ENCODE results near the genes UBXN11, ZNF683 and RPS6KA1.

- PRO-cap: no peak
Measured at GRCh38 chr1:25927176-25927614, 21.0 kb upstream of the STMN1 start.

DNA sequence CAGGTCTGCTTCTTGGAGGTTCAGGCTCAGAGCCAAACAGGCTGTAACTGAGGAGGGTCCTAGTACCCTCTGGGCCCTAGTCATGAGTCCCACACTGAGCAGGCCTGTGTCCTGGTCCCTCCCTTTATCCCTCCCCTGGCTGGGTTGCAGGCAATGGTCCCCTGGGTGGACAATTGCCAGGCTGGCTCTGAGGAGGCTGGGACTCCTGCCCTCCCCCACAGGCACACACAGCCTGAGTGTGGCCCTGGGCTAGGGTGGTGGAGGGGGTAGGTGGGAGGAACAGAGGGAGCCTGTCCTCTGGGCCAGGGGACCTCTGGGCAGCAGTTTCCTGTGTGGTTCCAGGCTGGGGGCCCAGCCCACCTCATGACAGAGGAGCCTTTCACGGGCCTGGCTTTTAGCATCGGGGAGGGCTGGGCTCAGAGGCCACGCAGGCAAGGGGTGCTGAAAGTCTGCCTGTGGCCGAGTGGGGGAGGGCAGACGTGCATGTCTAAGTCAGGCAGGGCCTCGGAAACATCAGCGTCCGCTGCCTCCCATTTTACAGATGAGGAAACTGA, 6.9 kb downstream of the EXTL1 start:
- PRO-cap: no peak

DNA sequence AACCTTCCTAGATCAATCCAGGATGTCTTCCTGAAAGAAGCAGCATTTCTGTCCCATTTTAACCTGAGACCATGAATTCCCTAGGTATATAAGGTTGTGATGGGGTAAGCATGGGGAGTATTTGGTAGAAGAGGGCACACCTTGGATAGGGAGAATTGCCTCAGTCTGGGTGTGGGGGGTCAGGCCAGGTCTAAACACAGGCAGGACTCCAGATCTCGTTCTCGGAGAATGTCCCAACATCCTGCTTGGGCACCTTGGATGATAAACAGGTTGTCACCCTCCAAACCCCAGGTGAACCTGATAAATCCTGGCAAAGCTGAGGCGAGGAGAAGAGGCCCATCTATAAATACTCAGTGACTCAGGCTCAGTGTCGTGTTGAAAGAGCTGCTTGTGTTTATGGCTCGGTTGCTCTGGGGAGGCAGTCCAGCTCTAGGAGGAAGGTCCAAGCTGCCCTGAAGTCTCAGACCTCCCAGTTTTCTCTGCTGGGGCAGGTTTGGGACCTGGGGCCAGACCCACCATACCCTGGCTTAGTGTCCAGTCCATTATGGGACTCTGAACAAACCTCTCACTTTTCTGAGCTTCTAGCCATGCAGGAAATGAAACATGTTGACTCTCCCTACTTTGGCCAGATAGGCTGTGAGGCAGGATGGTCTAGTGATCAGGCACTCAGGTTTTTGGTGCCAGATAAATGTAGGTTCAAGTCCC, 15.8 kb upstream of the TRIM63 start:
- PRO-cap: no peak

GRCh38 chr1:26093915-26095168, 17.3 kb upstream of the PDIK1L start:
- PRO-cap: no peak

DNA sequence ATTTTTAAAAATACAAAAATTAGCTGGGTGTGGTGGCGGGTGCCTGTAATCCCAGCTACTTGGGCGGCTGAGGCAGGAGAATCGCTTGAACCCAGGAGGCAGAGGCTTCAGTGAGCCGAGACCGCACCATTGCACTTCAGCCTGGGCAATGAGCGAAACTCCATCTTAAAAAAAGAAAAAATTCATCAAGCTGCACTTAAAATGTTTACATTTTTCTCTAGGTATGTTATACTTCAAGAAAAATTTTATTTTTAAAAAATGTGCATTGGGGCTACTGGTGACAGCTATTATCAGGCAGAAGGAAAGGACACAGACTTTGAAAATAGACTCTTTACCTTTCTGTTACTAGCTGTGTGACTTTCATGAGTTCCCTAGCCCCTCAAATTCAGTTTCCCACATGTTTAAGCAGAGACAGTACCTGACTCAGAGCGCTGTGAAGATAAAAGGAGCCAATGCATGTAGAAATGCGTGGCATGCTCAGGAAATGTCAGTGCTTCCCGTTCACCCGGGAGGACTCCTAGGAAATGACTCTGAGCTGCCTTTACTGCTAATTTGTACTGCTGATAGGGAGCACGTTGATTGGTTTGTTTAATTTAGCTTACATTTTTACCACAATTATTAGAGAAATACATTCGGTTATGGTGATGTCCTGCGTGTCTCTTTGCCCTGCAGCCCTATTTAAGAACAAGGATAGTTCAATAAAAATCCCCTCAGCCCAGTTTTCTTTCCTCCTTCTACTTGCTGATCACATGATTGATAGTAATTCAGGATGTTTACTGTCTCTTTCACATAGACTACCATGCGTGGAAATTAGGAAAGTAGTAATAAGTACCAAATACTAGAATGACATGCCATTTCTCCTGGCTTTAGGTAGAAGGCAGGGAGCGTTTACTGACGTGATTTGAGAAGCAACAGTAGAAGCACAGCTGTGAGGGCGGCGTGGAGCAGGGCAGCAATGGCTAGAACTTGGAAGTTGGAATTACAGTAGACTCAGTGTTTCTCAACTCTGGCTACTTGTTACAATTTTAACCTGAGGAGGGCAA, 15.7 kb downstream of the PDIK1L start:
- PRO-cap: no peak

- PRO-cap: no peak
Measured at GRCh38 chr1:26156446-26156920, 2.4 kb upstream of the FAM110D start.

GRCh38 chr1:26302724-26303458, 3.5 kb downstream of the UBXN11 start:
- PRO-cap: no peak

DNA sequence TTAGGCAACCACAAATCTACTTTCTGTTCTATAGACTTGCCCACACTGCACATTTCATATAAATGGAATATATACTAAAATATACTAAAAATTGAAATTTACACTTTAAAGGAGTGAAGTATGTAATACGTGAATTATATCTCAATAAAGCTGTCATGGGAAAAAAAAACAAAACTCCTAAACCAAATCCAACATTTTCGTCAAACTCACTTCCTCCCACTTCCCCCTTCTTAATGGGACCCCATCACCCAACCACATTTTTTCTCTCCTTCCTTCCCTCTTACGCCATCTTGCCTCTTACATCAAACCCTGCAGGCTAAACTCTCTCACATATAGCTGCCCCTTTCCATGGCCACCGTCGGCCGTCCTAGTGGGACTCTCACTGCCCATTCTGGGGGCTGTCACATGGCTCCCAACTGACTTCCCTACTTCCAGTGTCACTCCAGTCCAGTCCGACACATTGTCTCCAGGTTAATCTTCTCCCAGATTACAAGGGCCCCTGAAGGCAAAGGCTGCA, 857 bp downstream of the UBXN11 start:
- PRO-cap: no peak

- PRO-cap: bidirectional peak, plus-strand start at chr1:26306860, minus-strand start at chr1:26306636
Measured at GRCh38 chr1:26306503-26307405, at the start of gene UBXN11. Gene UBXN11 (minus strand): TSS chr1:26306636.

DNA sequence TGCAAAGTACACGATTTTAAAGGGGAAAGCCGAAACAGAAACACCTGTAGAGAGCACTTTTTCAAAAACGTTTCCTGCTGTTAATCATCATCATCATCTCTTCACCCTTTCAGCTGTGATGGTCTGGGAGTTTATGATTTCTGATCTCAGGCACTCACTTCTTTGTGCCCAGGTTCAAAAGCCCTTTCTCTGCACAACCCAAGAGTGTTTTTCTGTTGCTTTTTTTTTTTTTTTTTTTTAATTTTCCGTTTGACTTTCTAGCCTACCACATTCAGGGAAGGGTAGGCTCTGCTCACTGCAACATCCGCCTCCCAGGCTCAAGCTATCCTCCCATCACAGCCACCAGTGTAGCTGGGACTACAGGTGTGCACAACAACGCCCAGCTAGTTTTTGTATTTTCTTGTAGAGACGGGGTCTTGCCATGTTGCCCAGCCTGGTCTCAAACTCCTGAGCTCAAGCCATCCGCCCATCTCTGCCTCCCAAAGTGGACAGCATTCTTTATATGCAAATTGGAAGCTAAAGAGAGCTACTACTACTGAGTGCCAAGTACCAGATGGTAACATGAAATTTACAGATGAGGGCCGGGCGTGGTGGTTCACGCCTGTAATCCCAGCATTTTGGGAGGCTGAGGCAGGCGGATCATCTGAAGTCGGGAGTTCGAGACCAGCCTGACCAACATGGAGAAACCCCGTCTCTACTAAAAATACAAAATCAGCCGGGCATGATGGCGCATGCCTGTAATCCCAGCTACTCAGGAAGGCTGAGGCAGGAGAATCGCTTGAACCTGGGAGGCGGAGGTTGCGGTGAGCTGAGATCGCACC, 1.2 kb upstream of the UBXN11 start:
- PRO-cap: no peak

- PRO-cap: no peak
Measured at GRCh38 chr1:26372669-26373106, at the start of gene ZNF683. Gene ZNF683 (minus strand): TSS chr1:26372750.

DNA sequence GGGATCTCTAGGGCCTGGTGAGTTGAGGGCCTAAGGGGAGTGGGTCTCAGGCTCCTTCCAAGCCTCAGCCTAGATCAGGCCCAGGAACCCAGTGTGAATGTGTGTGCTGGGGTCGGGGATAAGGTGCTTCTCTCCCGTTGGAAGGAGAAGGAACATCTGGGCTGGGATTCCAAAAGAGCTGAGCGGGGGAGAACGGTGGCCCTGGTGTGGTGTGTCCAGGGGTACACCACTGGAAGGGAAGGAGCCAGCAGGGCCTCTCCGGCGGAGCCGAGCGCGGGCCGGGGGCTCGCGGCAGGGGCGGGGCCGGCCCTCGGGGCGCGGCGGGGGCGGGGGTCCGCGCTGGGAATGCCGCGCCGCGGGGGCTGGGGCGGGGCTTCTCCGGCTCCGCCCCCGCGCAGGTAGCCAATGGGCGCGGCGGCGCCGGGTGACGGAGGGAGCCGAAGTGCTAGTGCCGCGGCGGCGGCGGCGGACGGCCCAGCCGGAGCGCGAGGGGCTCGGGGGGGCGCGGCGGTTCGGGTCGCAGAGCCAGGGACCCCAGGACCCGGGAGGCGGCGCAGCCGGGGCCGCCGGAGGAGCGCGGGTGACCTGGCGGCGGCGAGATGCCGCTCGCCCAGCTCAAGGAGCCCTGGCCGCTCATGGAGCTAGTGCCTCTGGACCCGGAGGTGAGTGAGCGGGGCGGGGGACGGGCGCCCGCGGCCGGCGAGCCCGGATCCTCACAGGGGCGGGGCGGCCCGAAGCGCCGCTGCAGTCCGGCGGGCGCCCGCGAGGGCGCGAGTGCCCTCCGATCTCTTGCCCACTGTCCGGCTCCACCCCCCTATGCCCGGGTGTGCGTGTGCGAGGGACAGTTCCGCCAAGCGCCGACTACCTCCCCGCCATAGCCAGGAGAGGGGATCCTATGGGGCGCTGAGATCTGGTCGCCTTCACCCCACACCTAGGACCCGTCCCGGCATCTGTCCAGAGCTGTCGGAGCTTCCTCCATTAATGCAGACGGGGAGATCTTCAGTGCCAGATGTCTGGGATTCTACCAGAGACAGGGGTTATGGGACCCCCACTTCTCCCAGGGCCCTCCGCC, at the start of gene RPS6KA1:
TSS of gene RPS6KA1 (plus strand) at position 440 of the 1,072 bp plus-strand sequence.
- PRO-cap: unidirectional peak, plus-strand start at position 405 of the sequence; unidirectional peak, plus-strand start at position 440 of the sequence; bidirectional peak, plus-strand start at position 716 of the sequence, minus-strand start at position 649 of the sequence

- PRO-cap: no peak
Measured at GRCh38 chr1:26537741-26538549, 8.4 kb downstream of the RPS6KA1 start.

- PRO-cap: no peak
Measured at GRCh38 chr1:26619295-26619667, 76.5 kb upstream of the ARID1A start.

DNA sequence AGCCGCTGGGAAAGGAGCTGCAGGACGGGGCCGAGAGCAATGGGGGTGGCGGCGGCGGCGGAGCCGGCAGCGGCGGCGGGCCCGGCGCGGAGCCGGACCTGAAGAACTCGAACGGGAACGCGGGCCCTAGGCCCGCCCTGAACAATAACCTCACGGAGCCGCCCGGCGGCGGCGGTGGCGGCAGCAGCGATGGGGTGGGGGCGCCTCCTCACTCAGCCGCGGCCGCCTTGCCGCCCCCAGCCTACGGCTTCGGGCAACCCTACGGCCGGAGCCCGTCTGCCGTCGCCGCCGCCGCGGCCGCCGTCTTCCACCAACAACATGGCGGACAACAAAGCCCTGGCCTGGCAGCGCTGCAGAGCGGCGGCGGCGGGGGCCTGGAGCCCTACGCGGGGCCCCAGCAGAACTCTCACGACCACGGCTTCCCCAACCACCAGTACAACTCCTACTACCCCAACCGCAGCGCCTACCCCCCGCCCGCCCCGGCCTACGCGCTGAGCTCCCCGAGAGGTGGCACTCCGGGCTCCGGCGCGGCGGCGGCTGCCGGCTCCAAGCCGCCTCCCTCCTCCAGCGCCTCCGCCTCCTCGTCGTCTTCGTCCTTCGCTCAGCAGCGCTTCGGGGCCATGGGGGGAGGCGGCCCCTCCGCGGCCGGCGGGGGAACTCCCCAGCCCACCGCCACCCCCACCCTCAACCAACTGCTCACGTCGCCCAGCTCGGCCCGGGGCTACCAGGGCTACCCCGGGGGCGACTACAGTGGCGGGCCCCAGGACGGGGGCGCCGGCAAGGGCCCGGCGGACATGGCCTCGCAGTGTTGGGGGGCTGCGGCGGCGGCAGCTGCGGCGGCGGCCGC, 1.0 kb downstream of the ARID1A start:
- PRO-cap: bidirectional peak, plus-strand start at position 576 of the sequence, minus-strand start at position 315 of the sequence

DNA sequence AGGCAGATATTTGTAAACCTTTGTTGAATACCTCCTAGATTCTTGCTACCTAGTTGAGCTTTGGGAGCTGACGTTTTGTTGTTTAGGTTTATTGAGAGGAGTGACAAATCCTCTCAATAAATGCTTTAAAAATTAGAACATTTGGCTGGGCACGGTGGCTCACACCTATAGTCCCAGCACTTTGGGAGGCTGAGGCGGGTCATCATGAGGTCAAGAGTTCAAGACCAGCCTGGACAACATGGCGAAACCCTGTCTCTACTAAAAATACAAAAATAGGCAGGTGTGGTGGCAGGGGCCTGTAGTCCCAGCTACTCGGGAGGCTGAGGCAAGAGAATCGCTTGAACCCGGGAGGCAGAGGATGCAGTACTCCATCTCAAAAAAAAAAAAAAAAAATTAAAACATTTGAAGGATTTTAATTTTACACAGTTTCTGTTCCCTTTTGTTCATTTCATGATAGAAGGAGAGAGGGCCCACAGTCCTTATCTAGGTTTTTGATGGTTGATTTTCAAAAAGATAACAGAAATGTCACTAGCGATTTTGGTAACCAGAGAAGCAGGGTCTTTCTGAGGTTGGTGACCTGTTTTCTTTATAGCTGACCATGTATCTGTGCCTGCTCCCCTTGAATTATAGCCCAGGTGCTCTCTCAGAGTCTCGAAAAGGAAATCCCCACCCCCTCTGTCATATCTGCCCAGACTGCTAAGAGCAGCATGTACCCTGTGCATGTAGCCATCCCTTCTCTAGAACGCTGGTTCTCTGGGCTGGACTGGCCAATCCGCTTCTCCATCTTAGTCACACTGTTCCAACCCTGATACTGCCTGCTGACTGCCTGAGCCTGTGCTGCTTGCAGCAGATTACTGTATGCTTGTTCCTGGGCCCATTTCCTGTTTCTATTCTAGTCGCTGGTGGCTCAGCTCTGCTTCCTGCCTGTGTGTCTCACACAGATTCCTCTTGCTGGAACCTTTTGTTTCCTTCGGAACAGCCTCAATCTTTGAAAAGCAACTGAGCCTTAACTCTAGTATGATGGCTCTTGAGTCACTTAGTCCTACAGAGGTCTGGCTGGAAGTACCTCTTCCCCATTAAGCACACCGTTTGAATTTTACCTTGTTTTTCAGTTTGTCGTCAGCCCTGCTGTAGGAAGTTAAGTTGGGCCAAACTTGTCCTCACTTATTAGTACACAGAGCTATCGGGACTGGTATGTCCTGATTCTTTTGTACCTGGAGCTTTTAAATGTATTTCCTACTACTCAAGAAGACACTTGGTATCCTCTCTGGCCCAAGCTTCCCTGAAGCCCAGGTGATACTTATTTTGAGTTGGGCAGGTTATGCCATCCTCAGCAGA, 43.9 kb upstream of the PIGV start:
- PRO-cap: no peak

GRCh38 chr1:26770631-26771399, 16.9 kb upstream of the PIGV start:
- PRO-cap: no peak

- PRO-cap: no peak
Measured at GRCh38 chr1:26779903-26780745, 7.6 kb upstream of the PIGV start.

- PRO-cap: no peak
Measured at GRCh38 chr1:26789010-26789775, 1.4 kb downstream of the PIGV start.

DNA sequence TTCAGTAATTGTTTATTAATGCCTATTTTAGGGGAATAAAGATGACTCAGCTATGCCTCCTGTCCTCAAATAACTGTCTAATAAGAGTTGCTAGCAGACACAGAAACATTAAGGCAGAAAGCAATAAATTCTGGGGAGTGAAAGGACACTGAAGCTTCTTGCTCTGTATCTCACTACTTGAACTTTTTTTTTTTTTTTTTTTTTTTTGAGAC, 12.8 kb downstream of the PIGV start:
- PRO-cap: no peak